LUHMES (cell line): ENCODE measurements around a stretch of chr2.

DNA sequence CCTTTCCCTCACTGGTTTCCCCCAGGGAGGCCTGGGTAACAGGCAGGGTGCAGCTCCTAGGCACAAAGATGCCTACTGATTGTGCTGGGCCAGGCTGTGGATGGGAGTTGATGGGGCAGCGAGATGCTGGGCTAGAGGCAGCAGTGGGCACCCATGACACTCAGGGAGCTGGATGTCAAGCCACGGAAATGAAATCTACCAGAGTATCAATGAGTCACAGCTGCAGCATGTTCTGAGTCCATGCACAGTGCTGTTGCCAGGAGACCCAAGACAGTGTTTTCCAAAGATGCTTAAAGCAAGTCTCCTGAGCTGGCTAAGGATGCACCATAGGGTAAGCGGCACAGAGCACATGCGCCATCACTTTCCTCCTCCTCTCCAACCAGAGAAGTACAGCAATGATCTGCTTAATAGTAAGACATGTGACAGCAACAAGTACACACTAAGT, 57.4 kb downstream of the CDC42EP3 start:
- PRO-cap: no peak

DNA sequence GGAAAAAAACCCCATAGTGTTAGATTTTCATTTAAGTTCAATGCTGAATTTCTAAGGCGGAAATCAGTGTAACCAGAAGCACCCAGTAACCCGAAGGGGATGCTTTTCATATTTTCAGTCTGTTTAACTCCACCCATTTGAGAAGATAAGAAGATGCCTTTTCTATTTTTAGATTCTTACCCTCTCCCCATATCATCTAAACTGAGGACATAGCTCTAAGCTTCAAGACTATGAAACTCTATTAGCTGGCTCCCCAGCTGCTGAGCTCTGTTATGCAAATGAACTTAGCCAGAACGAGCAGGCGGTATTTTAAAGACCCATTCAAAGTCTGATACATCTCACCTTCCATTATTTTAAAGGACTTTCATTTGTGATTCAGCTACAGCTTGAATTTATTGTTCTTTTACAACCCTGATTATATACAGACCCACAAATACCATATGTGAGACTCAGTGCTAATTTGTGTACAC, 16.5 kb downstream of the CDC42EP3 start:
- PRO-cap: no peak

DNA sequence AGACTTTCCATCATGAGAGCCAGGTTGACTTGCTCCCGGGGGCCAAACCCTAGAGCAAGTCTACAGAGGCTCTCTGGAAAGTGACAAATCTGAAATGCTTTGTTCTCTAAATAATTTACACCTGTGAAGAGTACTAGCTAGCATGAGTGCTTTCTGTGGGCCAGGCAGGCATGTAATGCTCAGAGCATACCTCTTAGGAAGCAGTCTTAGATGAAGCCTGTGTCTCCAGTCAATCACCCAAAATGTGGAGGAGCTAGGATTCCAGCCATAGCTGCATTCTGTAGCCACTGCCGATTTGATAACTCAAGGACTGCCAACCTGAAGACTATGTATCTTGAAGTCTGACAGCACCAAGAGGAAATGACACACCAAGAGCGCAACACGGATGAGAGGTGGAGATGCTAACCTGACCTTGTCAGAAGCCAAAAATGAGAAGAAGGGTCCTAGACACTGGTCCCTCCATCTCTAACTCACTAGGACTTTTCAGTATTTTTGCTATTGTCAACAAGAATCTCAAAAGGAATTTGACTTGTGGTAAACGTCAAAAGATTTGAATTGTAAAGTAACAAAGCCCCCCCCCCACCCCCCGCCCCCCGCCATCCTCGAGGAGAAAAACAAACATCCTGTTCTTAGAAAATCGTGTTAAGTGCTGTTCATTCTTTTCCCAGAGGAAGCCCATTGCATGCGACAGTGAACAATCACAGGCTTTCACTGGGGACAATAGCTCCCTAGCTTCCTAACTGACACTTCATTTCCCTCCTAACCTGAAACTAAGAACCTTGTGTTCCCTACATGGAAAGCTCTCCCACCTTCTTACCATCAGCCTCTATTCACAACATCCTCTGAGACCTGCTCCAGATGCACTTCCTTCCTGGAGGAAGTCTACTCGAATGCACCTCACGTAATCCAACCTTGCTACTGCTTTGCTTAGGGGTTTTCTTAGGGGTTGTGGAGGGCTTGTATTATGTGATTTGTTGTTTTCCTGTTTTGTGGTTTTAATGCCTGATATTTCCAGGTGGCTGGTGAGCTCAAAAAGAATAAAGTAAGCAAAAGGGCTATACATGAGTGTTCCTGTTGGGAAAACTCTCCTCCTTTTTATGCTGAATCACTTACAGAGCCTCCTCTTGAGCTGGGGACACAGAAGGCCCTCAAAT, 14.7 kb downstream of the CDC42EP3 start:
- PRO-cap: no peak

GRCh38 chr2:37753646-37754254, 82.3 kb upstream of the CDC42EP3 start:
- PRO-cap: no peak

- PRO-cap: no peak
Observed at GRCh38 chr2:37786690-37787332, 115.4 kb upstream of the CDC42EP3 start.

DNA sequence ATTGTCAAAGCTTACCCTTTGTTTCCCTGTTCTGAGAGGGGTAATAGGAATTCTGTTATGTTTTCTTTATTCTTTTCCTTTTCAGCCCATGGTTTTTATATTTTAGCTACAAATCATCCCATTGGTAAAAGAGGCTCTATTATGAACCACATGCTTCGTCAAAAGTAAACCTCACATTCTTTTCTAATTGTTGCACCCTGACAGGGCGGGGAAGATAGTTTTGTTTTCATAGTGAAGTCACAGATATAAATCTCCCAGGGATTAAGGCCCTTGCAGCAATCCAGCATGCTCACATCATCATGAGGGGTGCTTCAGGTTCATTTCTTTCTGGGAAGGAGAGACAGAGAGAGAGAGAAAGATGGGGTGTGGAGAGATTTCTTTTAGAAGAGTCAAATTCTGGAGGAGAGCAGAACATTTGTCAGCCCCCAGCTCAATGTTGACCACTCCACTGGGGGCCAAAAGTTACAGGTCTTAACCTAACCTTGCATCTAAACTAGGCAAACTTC, 124.5 kb upstream of the CDC42EP3 start:
- PRO-cap: no peak

DNA sequence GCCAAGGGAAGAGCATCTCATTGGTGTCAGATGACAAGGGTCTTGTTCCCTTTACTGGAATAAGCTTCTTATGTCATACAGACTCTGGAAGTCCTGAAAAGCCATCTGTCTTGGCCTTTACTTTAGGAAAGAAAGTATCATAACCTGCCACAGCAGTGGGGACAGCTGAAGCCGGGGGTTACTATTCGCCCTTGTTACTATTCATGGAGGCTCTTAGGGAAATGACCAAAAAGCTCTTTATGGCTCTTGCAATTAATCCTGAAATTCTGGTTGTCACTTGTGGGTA, 96.8 kb upstream of the RMDN2 start:
- PRO-cap: no peak

GRCh38 chr2:37851553-37852024, 73.5 kb upstream of the RMDN2 start:
- PRO-cap: no peak

DNA sequence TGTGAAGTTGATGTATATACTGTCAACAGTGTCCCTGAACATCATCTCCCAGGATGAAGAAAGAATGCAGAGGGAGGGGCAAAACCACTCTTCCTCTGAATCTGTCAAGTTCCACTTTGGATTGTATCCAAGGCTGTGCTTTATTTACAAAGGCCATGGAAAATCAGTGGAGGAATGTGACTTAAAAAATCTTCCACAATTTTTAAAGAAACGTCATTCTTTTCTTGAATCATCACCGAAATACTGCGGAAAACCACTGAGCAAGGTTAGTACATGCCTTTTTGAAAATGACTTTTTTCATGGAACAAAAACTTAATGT, 4.4 kb upstream of the RMDN2 start:
- PRO-cap: no peak

DNA sequence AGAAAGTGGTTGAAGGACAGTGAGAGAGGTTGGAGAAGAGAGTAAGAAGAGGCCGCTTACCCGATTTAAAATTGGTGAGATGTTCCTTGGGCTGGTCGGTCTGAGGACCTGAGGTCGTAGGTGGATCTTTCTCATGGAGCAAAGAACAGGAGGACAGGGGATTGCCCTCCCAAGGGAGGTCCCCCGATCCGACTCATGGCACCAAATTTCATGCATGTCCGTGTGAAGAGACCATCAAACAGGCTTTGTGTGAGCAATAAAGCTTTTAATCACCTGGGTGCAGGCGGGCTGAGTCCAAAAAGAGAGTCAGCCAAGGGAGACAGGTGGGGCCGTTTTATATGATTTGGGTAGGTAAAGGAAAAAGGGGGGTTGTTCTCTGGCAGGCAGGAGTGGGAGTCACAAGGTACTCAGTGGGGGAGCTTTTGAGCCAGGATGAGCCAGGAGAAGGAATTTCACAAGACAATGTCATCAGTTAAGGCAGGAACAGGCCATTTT, 10.0 kb upstream of the CYP1B1 start:
- PRO-cap: no peak

- PRO-cap: no peak
Observed at GRCh38 chr2:38128618-38129076, 52.7 kb upstream of the CYP1B1 start.

GRCh38 chr2:38508193-38508673, 94.5 kb downstream of the HNRNPLL start:
- PRO-cap: no peak

GRCh38 chr2:38527866-38528457, 74.8 kb downstream of the HNRNPLL start:
- PRO-cap: unidirectional peak, minus-strand start at chr2:38528163

DNA sequence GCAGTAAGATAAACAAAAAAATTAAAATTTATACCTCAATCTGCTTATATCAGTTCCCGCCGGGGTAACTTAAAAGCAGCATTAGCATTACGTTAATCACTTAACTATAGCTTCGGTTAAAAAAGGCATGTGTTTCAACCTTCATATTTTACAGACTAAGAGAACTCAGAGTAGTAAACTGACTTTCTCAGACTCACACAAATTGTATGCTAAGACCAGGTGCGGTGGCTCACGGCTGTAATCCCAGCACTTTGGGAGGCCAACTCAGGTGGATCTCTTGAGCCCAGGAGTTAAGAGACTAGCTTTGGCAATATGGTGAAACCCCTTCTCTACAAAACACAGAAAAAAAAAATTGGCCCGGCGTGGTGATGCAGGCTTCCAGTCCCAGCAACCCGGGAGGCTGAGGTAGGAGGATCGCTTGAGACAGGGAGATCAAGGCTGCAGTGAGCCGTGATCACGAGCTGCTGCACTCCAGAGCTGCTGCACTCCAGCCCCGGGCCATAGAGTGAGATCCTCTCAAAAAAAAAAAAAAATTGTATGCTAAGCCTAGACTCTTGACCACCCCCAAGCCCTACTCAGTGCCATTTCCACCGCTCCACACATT, 2.4 kb downstream of the HNRNPLL start:
- PRO-cap: no peak

DNA sequence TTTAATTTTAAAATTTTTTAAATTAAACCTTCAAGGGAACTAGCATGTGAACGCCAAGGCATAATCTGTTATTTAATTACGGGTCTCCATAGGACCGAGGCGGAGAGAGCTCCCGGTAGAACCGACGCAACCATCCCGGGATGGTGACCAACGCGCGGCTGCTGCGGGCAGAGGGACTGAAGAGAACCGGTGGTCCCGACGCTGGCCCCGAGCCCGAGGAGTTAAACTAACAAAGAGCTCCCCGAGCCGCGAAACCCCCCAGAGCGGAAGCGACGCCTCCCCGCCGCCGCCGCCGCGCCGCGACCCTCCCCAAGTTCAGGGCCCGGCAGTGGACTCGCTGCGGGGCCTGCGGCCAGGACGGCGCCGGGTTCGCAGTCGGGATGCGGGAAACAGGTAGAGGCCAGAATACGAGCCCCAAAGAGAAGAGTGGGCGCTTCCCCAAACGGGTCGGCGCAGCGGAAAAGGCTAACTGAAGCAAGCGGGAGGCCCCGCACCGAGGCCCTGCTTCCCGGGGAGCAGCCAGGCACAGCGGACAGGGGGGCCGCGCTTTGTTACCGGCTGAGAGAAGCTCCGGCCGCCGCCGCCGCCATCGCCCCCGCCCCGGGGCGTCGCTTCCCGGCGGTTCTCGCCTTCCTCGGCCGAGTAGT, 722 bp downstream of the HNRNPLL start:
- PRO-cap: unidirectional peak, plus-strand start at position 116 of the sequence; bidirectional peak, plus-strand start at position 311 of the sequence, minus-strand start at position 161 of the sequence

DNA sequence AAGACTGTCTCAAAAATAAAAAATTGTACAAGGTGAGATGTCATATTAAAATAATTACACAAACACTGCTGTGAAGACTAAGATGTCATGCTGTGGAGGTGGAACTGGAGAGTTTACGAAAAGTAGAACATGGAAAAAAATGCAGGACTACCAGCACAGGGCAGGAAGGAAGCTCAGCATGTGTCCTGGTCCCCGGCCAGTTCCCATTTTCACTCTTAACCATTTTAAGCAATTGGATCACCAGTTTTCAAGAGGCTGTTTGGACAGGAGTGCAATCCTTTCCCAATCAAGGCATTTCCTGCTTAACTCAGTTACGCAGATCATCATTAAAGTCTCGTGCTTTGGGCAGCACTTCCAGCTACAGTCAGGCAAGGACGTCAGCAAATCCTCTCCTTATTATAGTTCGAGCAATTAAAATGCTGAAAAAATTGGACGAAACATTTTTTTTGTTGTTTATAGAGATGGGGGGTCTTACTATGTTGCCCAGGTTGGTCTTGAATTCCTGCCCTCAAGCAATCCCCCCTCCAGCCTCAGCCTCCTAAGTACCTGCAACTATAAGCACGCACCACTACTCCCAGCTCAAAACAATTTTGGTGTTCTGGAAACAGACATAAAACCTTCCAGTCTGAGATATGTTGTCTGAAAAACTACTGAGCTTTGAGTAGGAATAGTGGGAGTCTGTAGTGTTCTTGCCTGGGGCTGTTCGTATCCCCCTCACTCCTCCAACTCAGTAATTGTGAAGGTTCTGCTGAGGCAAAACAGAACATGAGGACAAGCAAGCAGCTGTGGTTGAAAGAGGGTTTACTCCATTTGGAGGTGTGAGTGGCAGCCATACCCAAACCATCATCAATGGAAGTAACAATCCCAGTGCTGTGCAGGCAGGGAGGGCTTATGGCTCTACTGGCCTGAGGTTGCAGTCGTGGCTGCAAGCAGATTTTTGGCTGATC, 13.6 kb downstream of the SRSF7 start:
- PRO-cap: no peak

- PRO-cap: no peak
Observed at GRCh38 chr2:38995125-38995608, 105.5 kb downstream of the ARHGEF33 start.

DNA sequence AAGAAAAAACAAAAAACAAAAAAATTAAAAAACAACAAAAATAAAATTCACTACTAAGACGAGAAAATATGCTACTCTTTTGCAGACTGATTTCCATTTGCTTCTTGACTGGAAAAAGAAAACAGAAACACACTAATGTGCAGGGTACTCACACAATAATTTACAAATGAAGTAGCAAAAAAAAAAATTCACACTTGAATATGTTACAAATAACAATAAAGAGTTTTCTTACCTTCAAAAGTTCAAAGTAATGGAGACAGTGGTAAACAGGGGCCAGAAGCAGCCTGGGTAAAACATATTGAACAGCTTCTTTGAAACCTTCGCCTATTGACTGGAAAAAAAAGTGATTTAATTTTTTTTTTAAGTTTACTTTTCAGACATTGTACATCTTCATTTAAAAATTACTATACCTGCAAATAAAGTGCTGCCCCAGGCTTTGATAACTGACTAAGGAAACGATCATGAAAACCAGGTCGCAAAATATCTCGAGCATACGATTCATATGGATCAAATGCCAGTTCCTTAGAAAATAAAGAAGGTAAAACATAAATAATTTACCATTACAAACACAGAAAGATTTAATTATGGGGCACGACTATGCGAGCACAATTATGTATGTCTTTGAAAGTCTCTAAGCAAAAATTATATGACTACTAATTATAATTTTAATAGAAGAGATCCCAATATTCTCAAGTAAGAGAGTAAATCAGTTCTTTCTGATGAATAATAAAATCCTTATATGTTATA, 85.7 kb downstream of the SOS1 start:
- PRO-cap: no peak

GRCh38 chr2:39070472-39070995, 50.3 kb downstream of the SOS1 start:
- PRO-cap: no peak

DNA sequence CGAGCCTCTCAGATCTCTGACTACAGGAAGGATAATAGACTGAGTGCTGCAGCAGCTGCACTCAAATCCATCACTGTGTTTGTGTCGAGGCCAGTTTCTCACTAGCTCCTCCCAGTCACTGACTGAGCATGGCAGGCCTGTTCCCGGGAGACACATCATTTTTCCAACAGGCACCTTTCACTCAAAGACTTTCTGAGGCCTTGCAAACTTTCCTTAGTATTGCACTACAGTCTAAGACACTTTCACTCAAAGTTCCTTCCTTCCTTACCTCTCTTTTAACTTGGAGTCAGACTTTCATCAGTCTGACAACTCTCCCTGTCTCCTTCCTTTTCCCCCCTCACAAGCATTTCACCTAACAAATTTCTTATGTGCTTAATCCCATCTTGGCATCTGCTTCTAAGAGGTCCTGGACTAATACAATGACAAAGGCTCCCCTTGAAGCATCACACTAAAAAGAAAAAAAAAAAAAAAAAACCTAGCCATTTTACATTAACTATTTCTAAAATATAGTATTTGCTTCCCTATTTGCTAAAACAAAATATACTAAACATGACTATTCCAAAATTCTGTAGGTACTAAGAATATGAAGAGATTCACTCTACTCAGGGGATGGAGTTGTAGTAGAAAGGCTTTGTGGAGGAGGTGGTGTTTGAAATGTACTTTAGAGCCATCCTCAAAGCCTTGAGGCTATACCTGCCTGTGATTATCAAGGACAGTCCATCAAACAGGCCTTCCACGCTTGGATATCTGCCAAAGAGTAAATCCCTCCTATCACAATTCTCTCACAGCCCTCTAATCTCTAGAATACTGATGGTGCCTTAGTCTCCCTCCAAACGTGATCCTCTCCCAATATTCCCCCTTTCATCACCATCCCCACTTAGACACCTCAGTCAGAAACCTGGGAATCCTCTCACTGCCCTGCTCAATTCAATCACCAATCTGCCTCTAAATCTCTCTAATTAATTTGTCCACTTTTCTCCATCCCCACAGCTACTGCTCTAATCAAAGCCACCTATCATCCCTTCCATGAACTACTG, 13.3 kb downstream of the SOS1 start:
- PRO-cap: no peak